Neuron (in vitro differentiated cells): Measurements from ENCODE around the gene TLR1.

DNA sequence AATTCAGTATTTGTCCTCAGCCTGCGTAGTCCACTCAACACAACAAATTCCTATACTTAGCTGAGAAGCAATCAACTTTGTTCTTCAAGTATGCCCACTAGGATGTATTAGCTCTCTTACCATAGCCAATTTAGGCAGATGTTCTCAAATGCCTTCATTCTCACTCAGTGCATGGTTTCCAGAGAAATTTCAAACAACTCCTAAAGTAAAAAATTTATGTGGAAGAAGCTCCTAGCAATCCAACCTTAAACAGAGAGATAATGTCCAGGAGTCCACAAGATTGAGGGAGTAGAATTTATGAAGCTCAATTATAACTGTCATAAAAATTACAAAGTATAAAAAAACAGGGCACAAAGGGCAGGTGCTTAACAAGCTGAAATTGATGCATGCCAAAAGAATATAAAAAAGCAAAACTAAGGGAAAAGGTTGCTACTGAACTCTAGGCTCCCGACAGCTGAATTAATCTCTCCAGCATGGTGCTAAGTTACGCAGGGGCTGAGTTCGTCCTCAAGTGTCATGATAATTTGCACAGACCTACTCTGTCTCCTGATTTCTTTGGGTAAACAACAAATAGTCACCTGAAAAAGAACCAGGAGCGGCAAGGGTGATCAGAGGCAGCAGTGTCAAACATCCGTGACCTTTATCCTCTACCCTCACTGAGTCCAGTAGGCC is 47.1 kb upstream of the RELL1 start:
- PRO-cap = no peak

GRCh38 chr4:37885447-37885943 is 5.4 kb upstream of the TBC1D1 start:
- PRO-cap = no peak

GRCh38 chr4:37978187-37978564 is 18.0 kb downstream of the PTTG2 start:
- PRO-cap = no peak

GRCh38 chr4:38082092-38082423 is 121.9 kb downstream of the PTTG2 start:
- PRO-cap = no peak

DNA sequence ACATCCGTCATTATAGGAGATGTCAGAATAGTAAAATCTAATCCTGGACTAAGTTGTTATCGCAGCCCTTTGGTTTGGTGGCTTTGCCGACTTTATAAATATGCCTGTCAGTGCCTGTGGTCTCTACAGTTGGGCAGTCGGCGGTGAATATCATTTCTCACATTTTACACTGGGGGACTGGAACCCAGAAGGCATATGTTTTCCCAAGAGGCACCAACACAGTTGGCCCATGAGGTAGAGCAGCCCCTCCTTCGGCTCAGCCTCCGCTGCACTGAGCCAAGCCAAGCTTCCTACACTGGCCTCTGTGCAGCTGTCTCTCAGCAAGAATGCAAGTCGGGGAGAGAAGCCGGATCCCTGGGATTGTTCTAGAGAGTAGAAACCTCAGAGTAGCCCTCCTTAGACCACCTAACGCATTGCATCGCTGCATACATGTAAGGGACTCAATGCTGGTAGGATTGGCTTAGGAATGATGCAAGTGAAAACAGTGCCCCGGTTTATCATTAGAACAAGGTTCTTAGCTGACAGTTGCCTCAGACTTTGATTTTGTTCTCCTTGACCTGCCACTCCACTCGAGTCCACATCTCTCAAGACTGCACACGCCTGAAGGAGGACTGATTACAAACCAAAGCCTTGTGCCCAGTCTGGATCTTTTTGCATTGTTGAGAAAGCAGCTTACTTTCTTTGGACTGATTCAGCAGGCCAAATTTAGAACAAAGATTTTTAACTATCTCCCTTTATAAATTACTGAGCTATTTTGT is 125.3 kb downstream of the PTTG2 start:
- PRO-cap = bidirectional peak, plus-strand start at position 320 of the sequence, minus-strand start at position 149 of the sequence

DNA sequence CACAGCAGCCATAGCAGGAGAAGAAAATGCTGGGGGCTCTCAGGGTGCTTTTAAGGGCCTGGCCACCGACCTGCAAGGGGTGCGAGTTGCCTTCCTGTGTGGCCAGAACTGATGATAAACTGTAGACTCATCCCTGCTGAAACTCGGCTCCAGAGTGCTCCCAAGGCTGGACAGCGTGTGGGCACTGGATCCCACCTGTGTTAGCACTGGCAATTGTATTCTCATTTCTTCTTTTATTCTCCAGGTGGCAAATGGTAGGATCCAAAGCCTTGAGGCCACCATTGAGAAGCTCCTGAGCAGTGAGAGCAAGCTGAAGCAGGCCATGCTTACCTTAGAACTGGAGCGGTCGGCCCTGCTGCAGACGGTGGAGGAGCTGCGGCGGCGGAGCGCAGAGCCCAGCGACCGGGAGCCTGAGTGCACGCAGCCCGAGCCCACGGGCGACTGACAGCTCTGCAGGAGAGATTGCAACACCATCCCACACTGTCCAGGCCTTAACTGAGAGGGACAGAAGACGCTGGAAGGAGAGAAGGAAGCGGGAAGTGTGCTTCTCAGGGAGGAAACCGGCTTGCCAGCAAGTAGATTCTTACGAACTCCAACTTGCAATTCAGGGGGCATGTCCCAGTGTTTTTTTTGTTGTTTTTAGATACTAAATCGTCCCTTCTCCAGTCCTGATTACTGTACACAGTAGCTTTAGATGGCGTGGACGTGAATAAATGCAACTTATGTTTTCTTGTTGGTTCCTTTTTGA is 176.9 kb downstream of the PTTG2 start:
- PRO-cap = no peak

GRCh38 chr4:38231909-38232153 is 271.6 kb downstream of the PTTG2 start:
- PRO-cap = no peak

GRCh38 chr4:38266688-38266887 is 306.4 kb downstream of the PTTG2 start:
- PRO-cap = no peak

- PRO-cap = no peak
Measured at GRCh38 chr4:38328906-38329247, 335.1 kb upstream of the KLF3 start.

GRCh38 chr4:38367668-38368083 is 296.3 kb upstream of the KLF3 start:
- PRO-cap = no peak

GRCh38 chr4:38662905-38663338 is 1.1 kb upstream of the KLF3 start:
- PRO-cap = bidirectional peak, plus-strand start at chr4:38663098, minus-strand start at chr4:38663093

DNA sequence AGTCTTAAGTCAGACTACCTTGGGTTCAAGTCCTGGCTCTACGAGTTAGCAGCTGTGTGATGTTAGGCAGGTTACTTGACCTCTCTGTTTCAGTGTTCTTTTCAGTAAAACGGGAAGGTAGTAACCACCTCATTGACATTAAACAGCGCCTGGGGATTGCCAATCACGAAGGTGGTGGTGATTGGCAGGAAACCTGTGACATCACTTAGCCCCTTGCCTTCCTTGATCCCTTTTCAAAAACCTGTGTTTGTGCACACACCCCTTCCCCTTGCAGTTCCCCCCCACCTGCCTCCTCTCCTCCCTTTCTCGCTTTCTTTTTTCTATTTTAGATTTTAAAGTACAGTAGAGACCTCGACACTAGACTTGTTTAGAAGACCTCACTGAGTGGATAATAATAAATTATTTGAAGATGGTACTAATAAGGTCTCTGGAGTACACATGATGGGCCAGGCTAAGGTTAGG is 7.7 kb downstream of the KLF3 start:
- PRO-cap = no peak

- PRO-cap = no peak
Measured at GRCh38 chr4:38759519-38759809, 23.3 kb downstream of the TLR10 start.

DNA sequence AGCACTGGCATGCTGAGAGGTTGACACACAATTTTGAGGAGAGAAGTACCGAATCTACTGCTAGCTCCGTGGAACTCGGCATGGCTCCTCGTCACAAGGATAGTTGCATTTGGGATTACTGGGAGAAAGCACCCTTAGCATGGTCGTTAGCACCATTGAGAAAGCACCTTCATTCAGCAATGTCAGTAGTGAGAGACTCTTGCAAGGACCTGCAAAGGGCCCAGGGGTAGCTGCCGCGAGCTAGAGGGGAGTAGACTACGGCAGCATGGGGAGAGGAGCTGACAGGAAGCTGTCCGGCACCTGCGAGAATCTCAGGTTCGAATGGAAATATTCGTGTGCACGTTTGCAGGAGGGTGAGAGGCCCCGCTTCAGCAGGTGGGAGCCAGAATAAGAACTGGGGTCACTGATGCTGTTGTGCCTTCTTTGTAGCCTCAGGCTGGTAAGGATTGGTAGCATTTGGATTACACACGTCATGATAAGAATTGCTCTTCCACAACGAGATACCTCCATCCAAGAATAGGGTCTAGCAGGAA is 20.2 kb downstream of the TLR10 start:
- PRO-cap = no peak

DNA sequence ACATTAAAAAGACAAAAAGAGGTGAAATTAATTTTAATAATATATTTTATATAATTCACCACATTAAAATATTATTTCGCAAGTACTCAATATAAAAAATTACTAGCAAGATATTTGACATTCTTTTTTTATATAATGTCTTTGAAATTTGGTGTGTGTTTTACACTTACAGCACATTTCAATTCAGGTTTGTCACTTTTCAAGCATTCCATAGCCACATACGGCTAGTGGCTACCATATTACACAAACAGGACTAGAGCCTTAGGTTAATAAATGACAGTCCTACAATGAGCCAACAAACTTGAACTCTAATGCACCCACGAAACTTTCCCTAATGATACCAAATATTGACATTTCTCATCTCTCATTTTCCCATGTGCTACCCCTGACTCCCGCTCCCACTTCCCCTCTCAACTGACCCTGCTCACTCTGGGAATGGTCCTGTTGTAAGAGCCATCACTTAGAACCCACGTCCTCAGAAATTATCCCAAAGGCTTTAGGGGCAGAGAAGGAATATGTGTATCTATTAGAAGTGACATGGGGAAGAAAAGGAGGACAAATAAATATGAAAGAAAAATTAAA is 4.9 kb upstream of the TLR10 start:
- PRO-cap = no peak

GRCh38 chr4:38804706-38805332 is at the start of gene TLR1:
Gene TLR1 (minus strand): TSS chr4:38804791.
- PRO-cap = no peak

GRCh38 chr4:38820146-38820924 is 15.7 kb upstream of the TLR1 start:
- PRO-cap = no peak

DNA sequence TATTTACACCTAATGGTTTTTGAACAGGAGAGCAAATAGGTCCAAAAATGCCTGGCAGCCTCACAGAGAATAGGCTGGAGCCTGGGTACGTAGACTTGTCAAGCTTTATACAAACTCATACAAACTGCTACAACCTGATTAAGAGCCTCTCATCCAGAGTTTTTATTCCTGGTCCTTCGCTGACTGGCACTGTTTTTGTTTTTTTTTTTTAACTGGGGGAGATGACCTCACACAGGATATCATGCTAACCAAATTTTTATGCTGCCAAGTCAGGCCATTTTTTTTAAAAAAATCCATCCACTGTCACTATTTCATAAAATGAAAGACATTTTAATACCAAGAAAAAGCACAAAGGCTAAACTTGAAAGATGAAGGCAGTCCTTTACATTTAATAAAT is 1.9 kb downstream of the FAM114A1 start:
- PRO-cap = no peak

DNA sequence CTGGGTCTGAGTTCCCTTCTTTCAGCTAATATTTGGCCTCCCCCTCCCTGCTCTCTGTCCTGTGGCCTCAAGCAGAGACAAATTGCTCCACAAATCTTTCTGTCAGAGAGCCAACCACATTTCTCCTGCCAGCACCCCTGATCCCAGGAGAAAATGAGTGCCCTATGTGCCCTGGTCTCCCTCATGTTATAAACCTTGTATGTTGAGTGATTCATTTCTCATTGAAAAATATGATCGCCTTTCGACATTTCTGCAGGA is 82.0 kb downstream of the TMEM156 start:
- PRO-cap = no peak

DNA sequence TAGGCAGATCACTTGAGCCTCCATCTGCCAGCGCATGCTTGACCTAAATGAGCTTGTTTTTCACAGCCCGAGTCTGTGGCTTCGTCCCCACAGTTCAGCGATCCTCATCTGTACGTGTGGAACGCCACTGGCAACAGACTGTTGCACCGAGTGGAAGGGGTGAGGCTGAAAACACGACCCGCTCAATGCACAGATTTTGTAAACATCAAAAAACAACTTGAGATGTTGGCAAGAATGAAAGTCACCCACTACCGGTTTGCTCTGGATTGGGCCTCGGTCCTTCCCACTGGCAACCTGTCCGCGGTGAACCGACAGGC is 12.5 kb downstream of the RPL9 start:
- PRO-cap = no peak